ENCODE measurements around a stretch of chr22.

DNA sequence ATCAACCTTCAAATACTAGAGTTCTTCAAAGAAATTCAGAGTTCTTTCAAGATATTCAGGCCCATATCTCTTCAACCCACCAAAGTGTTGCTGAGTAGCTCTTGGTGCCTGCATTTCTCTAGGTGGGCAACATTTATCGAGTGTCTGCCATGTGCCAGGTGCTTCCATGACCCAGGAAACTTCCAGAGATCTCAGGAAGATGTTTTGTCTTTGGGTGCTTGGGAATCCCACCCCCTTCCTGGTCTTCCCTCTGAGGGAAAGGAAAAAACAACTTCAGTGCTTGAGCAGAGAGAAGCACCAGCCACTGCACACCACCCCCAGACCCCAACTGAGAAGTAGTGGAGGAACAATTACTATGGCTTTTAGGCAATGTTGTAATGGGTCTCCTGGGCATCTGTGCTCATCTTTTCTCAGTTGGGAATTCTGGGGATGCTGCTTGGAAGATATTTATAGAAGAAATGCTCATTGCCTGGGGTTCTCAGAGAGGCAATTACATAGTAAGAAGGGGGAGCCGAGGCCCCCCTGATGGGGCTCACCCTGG lies 60.9 kb upstream of the CRYBB3 start:
- RRBS, result no CpG with 5 or more reads among the region's 2 CpGs

DNA sequence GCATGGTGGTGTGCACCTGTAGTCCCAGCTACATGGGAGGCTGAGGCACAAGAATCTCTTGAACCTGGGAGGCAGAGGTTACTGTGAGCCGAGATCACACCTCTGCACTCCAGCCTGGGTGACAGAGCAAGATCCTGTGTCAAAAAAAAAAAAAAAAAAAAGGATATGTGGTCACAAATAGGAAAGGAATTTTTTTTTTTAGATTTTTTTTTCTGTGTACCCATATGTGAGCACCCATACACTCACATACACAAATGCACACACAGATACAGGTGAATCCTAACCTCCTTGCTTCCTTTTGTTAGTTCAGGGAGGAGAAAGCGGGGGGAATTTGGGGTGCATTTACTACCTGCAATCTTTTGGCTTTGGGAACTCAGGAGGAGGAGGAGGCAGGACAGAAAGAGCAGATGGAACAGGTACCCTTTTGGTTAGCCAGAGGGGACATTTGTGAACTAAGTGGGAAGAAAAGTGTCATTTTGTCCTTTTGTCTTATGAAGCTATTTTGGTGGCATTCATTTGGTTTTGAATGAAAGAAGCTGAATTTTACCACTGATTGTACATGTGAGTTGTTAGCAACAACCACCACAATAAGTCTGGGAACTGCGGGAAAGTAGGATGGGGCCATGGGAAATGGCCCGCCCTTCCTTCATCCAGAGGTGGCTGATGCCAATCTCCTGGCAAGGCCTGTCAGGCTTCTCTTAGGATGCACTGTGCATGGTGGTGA lies 92.9 kb upstream of the GRK3 start:
- RRBS, result no CpG with 5 or more reads among the region's 4 CpGs

DNA sequence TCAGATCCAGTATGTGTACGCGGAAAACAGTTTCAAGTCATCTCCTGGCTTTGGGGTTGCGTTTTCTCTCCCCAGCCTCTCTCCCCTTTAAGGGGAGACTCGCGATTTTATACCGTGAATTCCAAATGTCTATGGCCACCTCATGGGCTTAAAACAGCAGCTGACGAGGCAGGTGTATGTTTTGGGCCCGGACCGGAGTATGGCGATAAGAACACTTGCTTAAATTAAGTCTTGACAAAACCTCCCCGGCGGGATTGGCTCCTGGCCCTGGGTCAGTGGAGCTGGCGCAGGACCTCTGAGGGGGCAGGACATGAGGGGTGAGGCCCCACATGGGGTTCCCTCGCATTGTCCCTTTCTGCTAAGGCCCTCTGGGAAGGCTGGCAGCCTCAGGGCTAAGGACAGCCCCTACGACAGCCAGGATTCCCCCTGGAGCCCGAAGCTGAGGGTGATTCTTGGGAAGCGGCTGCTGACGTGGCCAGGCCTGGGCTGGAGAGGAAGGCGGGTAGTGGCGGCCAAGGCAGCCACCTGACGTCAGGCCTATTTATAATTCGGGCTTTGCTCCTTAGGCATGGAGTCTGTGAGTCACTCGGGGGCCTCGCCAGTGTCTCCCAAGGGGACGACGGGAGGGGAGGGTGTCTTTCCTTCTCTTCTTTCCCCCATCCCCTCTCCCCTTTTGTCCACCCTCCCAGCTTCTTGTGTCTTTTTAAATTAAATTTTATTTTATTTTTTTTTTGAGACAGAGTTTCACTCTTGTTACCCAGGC lies 12.7 kb downstream of the MYO18B start:
- RRBS, result no CpG with 5 or more reads among the region's 26 CpGs

DNA sequence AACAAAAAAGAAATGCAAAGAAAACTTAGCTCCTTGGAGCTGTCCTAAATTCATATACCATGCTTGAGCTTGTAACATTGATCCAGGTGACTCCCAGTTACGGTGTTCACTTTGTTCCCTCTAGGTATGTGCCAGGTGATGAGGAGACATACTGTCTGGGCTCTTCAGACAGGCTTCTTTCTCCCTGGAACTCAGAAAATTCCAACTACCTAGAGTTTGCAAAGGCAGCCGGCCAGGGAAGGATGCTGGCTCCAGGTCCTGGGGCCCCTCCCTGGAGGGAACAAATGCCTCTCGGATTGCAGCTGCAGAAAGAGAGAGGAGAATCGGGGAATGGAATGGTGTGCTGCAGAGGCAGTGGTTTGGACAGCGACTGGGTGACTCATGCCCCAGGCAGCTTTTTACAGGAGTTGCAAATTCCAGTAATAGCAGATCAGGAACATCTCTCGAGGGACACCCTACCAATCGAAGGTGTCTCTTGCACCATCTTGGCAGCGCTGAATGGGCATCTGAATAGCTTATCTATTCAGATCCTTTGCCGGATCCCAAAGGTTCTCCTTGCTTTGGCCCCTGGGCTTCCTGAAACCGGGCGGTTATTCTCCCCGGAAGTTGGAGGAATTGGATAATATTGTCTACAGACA lies 12.2 kb upstream of the ASPHD2 start:
- RRBS, result 57% methylated on average over 1 of the region's 12 CpGs

DNA sequence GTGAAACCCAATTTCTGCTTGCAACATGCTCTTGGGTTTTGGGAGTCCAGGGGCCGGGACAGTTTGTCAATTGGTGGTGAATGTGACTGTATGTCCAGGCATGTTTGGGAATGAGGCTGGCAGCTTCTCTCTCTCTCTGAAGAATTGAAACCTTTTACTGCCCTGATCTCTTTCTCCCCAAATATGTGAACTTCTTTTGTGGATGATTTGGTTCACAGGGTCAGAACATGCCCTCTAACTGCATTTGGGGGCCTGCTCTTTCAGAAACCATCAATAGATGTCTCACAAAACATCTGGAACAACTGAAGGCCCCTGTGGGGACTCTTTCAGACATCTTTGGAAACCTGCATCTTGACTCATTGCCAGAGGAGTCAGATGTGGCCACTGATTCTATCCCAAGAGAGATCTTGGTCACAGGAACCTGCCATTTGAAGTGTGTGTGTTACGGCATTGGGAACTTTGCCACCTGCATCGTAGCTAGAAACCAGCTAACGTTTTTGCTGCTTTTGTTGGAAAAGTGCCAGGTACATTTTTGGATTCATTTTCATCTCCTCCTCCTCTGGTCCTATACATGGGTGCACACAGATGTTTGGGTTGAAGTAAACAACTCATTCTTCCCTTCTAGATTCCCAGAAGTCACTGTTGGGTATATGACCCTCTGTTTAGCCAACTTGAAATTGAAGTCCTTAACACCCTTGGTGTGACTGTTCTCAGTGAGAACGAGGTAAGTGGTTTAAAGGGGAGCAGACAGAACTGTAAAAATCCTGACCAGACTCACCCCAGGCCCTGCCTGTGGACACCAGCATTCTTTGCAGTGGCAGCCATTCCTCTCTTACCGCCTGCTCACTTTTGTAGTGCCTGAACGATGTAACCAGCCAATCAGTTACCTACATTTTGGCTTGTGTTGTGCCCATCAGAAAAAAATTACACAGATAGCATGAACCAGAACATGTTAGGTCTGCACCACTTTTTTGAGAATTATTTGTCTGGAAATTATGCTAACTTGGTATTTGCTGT lies 4.4 kb downstream of the SRRD start:
- RRBS, result no CpG with 5 or more reads among the region's 7 CpGs

- RRBS, result no CpG with 5 or more reads among the region's 11 CpGs
These were observed 38.3 kb upstream of the TFIP11 start for GRCh38 chr22:26550172-26551303.

DNA sequence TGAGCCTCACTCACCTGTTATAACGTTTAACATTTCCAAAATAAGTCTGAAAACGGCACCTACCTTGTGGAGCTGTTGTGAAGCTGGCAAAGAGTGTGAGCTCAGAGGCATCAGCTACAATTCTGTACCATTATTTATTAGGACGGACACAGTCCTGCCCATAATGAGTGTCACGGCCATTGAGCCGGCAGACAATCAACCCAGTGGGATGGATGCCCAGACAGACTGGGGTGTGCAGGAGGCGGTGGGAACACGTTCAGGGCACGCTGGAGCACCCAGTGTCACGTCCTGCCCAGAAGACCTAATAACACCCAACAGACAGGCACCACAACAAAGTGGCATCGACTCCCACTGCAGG lies 34.5 kb downstream of the TPST2 start:
- RRBS, result no CpG with 5 or more reads among the region's 10 CpGs

DNA sequence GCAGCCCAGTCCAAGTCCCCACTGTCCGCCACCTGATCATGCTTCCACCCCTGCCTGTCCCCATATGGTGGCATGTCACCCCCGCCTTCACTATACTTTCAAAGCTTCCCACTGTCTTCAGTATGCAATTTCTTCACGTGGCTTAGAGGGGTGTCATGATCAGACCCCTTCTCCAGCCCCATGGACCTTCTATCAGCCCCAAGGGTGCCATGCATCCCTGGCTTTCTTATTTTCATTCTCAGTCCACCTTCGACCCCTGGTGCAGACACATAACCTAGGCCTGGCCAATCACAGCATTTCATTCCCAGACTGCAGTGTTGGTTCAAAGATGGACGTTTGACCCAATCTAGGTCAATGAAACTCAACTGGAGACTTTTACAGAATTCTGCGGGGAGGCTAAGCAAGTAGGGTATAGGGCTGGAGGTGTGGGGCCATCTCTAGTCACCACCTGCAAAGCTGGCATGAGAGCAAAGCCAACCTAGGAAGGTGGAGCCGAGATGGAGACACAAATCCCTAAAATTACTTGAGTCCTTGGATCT lies 18.0 kb downstream of the TPST2 start:
- RRBS, result no CpG with 5 or more reads among the region's 7 CpGs

GRCh38 chr22:26579547-26580064 lies 10.3 kb downstream of the TPST2 start:
- RRBS, result no CpG with 5 or more reads among the region's 8 CpGs

- RRBS, result no CpG with 5 or more reads among the region's 38 CpGs
These were observed 36.9 kb downstream of the CRYBA4 start for GRCh38 chr22:26658250-26659420.

DNA sequence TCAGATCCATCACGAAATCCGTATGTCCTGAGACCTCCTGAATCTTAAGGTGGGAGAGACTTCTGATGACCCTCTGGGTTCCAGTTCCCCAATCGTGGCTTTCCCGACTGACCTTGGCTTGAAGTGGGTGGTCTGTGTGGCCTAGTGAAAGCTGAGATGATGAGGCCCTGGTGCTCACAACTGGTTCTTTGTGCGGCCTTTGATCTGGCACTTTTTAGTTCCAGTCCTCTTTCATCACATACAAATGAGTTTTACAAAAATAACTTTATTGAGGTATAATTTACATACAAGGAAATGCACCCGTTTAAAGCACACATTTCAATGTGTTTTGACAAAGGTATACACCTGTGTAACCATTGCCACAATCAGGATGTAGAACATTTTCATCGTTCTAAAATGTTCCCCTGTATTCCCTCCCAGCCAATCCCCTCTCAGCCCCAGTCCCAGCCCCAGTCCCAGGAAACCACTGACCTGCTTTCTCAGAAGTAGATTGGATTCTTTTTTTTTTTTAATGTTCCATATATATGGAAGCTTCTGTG lies 41.8 kb downstream of the CRYBA4 start:
- RRBS, result no CpG with 5 or more reads among the region's 7 CpGs

DNA sequence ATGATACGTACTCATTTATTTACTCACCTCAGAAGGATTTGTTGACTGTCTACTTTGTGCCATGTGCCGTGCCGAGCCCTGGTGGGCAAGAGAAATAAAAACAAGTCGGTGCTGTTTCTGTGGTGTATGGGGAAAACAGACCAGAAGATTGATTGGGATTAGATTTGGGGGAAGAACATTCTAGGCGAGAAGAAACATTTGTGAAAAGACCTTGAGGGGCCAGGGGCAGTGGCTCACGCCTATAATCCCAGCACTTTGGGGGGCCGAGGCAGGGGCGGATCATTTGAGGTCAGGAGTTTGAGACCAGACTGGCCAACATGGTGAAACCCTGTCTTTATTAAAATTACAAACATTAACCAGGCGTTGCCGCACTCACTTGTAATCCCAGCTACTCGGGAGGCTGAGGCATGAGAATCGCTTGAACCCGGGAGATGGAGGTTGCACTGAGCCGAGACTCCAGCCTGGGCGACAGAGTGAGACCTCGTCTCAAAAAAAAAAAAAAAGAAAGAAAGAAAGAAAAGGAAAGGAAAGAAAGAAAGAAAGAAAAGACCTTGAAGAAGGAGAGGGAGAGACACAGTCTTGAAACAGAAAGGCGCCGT lies 120.7 kb downstream of the CRYBA4 start:
- RRBS, result no CpG with 5 or more reads among the region's 18 CpGs

- RRBS, result no CpG with 5 or more reads among the region's 12 CpGs
These were observed 280.9 kb downstream of the CRYBA4 start for GRCh38 chr22:26902602-26903185.

DNA sequence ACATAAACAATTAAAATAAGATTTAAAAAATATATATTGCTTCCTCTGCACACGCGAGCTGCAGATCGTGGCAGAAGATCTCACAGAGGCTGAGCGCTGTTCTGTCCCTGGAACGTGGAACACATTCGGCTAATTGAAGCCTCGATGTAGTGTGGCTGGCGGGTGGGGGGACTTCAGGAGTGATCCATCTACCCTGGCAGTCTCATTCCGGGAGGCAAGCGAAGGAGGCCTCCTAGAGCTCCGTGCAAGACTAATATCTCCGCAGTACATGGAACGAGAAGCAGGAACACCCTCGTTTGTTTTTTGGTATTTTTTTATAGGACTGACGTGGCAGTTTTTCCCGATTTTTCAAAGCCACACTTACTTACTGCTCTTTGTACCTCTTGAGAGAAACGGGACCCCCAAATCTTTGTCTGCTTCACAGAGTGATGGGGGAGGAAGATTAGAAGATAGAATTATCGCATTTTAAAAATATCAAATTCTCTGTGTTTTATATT lies 402.3 kb downstream of the MN1 start:
- RRBS, result no CpG with 5 or more reads among the region's 18 CpGs

DNA sequence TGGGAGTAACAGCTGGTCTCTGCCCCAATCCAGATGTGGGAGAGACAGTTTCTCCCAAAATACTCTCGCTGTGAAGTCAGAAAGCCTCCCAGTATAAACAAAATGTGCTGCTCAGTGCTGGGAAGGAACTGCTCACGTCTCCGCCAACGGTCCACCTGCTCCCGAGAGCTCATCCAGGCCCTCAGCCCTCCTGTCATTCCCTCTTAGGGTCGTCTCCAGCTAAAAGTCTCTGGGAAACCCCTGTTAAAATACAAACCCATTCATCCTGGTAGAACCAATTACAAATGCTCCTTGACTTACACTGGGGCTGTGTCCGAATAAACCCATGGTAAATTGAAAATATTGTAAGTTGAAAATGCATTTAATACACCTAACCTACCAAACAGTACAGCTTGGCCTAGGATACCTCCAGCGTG lies 219.7 kb downstream of the MN1 start:
- RRBS, result no CpG with 5 or more reads among the region's 8 CpGs

DNA sequence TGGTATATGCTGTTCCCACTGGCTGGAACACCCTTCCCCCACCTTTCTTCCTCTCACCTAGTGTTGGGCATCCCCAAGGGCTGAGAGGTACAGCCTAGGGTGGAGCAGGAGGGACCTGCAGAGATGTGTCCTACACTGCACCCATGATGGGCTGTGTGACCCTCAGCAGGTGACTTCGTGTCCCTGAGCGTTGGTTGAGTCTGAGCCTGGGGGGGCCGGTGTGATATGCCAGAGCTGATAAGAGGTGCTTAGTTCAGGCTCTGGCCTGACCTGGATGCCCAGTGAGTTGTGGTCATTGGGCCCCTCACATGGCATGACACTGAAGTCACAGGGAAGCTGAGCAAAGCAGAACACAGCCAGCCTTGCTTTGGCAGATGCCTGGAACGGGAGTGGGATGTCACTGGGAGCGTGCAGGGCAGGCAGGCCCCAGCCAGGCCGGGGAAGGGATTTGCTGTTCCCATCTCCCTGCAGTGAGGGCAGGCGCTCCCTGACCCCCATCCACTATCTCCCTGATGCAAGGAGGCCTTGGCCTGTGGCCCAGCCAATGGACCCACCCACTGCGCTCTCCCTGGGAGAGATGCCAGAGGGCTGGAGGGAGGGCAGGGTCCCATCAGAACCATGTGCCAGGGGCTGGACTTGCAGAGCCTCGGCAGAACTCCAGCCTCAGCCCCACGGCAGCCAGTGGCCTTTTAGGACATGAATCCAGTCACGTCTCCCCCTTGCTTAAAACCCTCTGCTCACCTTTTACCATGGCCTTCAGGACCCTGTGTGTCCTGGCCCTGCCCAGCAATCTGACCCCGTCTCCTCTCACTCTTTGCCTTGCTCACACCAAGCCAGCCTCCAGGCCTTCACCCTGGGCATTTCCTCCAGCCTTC lies 138.9 kb downstream of the MN1 start:
- RRBS, result no CpG with 5 or more reads among the region's 12 CpGs

GRCh38 chr22:27670063-27671367 lies 131.0 kb downstream of the MN1 start:
- RRBS, result 15% methylated on average over 9 of the region's 22 CpGs

- RRBS, result no CpG with 5 or more reads among the region's 7 CpGs
These were observed 25.9 kb downstream of the MN1 start for GRCh38 chr22:27775690-27776047.

- RRBS, result no CpG with 5 or more reads among the region's 23 CpGs
These were observed 26.3 kb upstream of the MN1 start for GRCh38 chr22:27827606-27828585.

DNA sequence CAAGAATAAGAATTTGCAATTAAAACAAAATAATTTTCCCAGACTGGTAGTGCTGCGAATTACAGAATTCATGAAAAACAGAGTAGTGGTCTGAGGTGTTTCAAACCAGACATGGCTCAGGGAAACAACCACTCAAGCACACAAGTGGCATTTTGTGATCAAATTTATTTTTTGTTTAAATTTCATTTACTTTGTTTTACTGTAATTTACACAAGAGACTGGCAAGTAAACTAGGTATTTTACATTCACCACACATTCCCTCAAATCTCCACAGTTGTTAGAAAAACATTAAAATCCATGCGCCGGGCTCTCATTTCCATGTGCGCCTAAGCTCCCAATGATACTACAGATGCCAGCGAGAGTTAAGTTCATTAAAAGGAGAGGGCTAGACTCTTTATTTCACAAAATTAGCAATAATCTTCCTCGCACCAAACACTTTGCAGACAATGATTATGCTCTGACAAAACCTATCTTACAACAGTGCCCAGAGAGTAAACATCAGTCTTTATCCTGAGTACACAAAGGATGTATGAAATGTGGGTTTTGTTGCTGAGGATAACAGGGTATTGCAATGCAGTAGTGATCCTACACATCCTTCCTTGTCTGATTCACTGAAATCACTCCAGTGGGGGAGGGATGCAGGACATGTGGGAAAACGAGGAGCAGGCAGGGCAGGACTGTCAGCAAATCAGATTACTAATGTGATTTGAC lies 50.1 kb upstream of the MN1 start:
- RRBS, result no CpG with 5 or more reads among the region's 7 CpGs